Cardiac ventricle fibroblast (primary cell): ENCODE measurements around the gene MELK.

GRCh38 chr9:35162866-35163414 is 1.1 kb downstream of the UNC13B start:
- RAMPAGE, long total RNA: no peak

GRCh38 chr9:35208737-35209160 is 46.9 kb downstream of the UNC13B start:
- RAMPAGE, long total RNA: no peak

- RAMPAGE, long total RNA: no peak
Measured at GRCh38 chr9:35257824-35258317, 96.1 kb downstream of the UNC13B start.

- RAMPAGE, long total RNA: no peak
Measured at GRCh38 chr9:35344559-35345077, 145.3 kb upstream of the RUSC2 start.

DNA sequence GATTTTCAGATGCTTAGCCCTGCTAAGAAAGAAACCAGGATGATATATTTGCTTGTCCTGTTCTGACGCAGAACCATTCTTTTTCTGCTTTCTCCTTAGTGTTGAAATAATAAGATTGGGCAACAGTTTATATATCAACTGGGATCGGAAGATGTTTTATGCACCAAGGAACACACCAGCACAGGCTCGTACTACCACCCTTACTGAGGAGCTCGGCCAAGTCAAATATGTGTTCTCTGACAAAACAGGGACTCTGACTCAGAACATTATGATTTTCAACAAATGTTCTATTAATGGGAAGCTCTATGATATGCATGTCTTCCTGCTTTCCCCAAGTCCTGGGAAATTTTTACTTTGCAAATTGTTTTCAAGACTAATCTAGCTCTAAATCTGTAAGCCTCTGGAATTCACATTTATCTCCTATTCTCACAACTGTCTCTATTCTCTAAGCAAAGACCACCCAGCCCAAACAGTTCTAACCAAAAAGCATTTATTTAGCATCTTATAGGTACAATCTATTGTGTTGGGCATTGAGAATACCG is 18.9 kb upstream of the RUSC2 start:
- RAMPAGE, long total RNA: no peak

- RAMPAGE, long total RNA: no peak
Measured at GRCh38 chr9:35605676-35606470, 811 bp downstream of the TESK1 start.

- RAMPAGE, long total RNA: no peak
Measured at GRCh38 chr9:35651760-35652204, 1.1 kb upstream of the SIT1 start.

DNA sequence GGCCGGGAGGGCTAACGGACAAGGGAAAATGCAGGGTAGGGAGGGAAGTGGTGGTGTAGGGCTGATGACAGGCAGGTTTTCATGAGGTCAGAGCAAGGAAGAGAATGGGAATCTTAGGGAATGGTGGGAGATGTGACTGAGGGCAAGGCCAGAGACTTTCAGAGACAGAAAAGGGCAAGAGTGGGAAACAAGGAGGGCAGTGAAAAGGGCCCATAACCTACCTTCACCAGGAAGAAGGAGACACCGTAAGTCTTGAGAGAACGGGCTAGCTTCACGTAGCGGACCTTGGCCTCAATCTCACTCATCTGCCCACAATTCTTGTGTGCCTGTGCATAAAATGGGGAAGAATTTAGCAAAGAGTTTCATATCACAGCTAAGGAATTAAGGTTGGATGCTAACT is 10.1 kb downstream of the TLN1 start:
- RAMPAGE, long total RNA: no peak

- RAMPAGE, long total RNA: no peak
Measured at GRCh38 chr9:35752521-35753284, 1.4 kb downstream of the MSMP start.

DNA sequence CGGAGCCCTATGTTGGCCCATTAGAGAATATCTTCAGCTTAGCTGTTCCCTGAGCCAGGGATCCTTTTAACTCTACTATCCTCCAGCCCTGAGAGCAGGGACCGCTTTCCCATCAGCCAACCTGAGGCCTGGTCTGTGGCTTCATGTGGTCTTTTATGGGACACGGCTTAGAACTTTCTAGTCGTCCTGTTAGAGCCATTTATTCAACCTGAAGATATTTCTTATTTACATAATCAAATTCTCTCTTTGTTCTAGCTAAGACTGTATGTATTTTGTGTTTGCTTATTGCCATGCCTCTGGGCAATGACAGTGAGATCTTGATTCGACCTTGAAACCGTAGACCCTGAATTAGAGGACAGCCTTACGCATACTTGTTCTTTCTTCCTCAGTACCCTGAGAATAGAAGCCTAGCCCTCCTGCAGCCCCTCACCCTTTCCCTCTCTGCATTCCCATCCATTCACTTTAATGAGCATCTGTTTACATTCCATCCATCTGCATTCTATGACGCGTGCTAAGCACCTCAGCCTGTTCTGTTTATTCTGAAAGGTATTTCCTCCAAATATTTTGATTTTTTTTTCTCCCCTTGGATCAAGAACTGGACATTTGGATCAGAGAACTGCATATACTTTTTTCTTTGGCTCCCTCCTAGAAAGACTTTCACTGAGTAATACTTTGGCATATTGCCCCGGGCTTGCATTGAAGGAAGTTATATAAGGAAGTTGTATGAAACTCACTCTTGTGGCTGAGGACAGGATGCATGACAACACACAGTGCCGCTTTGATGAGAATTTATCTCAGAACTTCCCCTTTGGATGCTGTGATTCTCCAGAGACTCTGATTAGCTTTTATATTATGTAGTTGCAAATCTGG is 15.6 kb downstream of the TMEM8B start:
- RAMPAGE, long total RNA: no peak

DNA sequence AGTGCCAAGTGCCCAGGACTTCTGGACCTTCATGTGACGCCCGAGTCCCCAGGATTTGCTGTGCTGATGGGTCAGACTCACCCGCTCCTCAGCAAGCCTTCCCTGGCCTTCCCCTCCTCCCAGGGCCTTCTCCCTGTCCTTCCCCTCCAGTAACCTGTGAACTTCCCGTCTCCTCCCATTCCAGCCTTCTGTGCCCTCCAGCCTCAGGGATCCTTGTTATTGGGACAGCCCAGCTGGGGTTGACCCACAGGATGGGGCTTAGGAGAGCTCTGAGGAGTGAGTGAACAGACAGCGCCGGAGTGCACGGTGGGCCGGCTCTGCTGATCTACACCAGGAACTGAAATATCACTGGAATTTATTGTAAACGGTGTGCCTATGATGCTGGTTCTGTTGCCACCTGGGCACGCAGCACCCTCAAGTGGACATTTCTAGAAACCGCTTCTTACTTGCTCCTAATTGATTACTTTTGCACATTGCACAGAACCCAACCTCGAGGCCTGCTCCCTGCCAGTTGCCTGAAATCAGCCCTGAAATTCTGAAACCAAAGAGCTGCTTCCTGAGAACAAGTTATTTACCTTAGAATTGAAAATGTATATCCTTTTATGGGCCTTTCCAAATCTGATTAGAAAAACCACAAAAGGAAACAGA is 1.5 kb downstream of the SPAAR start:
- RAMPAGE, long total RNA: no peak

DNA sequence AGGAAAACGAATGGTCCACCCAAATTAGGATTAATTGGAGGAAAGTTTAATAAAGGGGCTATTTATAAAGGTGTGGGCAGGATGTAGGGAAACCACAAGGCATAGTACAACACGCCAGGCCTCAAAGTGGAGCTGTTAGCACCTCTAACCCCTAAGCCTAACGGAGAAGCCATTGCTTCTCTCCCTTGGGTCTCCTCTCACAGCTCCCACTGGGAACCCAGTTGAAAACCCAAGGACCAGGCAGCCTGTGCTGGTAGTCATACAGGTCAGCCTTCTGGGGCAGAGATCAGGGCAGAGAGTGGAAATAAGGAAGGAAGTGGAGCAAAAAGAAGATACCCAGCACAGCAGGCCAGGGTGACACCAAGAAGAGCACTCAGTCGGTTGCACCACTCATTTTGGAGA is 8.8 kb upstream of the GLIPR2 start:
- RAMPAGE, long total RNA: no peak

GRCh38 chr9:36136921-36138020 is 738 bp downstream of the GLIPR2 start:
- RAMPAGE, long total RNA: no peak

DNA sequence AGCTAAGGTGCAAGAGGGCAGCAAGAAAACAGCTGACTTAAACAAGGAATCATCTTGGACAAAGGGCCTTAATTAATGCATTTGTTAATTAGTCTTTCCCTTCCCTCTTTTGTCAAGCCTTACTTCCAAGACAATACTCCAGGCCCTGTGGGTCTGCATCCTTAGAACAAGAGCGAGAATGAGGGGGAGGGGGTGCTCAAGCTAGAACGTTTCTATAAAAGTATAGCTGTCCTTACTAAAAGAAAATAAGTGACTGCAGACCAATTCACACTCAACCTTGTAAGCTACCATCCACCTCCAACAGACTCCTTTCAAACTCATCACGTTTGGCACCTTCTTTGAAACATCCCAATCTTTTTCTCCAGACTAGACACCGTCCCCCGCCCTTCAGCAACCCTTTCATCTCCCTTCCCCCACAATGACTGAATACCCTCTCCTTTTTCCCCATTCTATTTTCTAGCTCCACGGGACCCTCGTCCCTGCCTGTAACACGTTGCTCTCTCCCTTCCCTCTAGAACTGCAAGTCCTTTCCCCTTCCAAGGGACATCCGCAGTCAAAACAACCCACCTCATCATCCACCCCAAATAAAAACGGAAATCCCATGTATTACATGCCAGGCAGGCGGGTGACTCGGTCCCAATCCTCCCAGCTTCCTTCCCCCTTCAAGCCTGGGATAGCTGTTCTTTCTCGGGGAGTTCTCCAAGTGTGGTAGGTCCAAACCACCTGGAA is 85.8 kb upstream of the RNF38 start:
- RAMPAGE, long total RNA: no peak

GRCh38 chr9:36572621-36573454 is at the start of gene MELK:
Gene MELK (plus strand): TSS chr9:36572895.
- RAMPAGE, long total RNA: no peak

DNA sequence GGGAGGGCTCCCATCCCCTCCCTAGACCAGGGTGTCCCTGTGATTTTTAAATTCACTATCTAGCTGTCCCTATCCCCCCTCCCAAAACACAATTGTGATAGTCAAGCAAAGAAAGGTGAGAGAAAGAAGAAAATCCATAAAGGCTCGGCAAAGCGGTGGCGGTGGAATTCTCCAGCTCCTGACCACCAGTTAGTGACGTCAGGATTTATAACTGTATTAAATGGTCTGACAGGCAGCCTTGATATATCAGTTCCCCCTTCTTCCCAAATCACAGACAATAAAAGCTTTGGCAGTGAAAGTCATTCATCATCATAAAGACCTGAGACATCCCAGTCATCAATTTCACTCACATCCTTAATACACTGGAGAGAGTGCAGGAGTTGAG is 132.1 kb downstream of the PAX5 start:
- RAMPAGE, long total RNA: no peak

- RAMPAGE, long total RNA: no peak
Measured at GRCh38 chr9:37002466-37002985, 31.5 kb downstream of the PAX5 start.

DNA sequence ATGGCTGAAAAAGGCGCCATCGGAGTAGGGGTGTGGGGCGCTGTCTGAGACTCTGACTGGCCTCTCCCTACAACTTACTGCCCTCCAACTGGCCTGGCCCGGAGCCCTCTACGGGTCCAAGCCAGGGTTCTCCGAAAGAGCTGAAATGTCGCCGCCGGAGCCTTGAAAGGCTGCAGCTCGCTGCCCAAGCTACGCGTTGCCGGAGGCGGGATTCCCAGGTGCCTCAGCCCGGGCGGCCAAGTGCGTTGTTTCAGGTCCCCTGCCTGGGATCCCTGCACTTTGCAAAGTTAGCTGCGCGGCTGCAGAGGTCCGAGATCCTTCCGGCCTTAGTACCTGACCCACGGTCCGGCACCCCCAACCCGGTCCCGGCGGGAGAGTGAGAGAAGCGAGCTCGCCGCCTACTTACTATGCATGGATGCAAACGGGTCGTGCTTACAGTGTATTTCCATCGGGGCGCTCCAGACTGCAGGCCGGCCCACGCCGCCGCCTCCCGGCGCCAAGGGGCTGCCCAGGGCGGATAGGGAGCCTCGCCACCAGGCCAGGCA is 7.9 kb downstream of the PAX5 start:
- RAMPAGE, long total RNA: no peak

- RAMPAGE, long total RNA: no peak
Measured at GRCh38 chr9:37030278-37031043, 3.6 kb downstream of the PAX5 start.

- RAMPAGE, long total RNA: no peak
Measured at GRCh38 chr9:37042570-37042769, 8.4 kb upstream of the PAX5 start.